Left common carotid artery plus branches (tissue), 1 donor: ENCODE measurements around a stretch of chr4.

- PRO-cap: no peak
These were observed 57.2 kb upstream of the STIM2 start for GRCh38 chr4:26803300-26804075.

DNA sequence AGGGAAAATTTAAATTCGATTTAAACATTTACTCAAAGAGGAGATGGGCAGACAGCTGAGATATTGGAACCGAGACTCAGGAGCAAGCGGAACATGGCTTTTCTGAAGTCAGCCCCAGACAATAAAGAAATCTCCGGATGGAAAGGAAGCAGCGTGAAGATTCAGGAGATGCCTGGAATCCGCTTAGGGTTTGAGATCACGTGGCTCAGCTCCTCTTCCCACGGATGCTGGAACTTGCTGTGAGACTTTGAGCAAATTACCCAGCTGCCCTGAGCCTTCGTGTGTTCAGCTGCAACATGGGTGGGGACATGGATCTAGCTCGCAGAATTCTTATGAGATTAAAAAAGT, 55.8 kb upstream of the STIM2 start:
- PRO-cap: no peak

DNA sequence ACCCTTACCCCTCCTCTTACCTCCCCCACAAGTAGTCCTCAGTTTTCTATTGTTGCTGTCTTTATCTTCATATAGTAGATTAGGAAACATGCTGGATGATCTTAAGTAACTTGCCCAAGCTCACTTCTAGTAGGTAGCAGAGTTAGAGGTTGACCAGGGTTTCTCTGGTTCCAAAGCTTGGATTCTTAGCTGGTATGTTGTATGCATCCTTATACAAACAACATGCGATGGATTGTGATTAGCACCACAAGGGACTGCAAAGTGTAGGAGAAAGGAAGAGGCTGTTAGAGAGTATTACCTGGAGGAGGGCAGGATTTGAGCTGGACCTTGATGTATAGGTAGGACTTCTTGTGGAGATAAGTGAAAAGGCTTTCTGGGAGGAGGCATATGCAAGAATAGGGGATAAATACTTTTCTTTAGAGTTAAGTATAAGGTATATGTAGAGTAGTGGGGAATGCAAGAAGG, 5.6 kb downstream of the STIM2 start:
- PRO-cap: no peak

GRCh38 chr4:26869633-26870165, 9.1 kb downstream of the STIM2 start:
- PRO-cap: no peak

DNA sequence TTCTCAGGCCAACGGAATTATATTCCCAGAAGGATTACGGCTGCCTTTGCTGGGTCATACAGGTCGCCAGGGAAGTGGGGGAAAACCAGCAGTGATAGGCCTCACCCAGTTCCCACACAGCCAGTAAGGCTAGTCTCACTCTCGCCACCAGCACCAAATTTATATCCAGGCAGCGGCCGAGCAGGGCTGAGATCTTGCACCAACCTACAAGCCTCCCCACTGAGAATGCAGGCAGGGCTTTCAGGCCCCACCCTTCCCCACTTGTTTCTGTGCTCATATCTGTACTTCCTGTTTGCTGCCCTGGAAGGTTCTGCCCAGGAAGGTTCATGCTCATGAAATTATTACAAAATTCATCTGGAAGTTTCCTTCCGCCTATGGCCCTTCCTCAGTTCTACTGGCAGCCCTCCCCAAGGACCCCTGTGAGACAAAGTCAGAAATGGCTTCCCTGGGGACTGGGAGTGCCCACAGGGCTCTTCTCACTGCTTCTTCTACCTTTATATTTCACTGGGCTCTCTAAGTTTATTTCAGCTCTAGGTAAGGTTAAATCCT, 179.8 kb downstream of the STIM2 start:
- PRO-cap: no peak

GRCh38 chr4:31099431-31099871, 379.3 kb downstream of the PCDH7 start:
- PRO-cap: no peak

GRCh38 chr4:35478965-35479491, 765.3 kb downstream of the ARAP2 start:
- PRO-cap: no peak

- PRO-cap: no peak
These were observed 11.3 kb upstream of the ARAP2 start for GRCh38 chr4:36255404-36256219.

DNA sequence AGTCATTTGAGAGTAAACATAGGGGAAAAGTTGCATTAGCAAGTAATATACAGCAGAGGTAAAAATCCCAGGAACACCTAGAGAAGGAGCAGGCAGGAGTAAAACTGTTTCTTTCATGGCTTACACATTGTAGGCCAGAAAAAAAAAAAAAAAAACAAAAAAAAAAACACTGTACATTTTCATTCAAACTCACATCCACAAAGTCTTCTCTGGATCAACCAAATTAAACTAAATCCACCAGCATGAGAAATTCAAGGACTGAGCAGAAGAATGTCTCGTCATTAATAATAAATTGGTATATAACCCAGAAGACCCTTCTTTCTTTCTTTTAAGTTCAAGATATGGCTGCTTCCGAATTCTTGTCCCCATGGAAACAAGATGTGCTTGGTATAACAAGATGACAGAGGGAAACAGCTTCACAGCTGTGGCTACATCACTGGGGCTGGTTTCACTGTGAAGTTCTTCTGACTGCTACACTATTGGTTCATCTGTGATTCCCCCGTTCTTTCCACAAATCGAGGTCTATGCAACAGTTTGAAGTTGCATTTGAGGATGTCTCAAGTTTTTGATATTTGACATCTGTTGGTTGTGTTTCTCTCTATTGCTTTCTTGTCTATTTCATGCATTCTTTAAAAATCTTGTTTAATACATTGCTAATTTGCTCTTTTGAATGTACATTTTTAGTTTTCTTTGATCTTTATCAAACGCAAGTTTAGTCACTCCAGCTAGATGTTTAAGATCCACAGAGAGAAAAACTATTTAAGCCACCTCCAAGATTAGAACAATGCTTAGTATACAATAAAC, 12.3 kb upstream of the DTHD1 start:
- PRO-cap: no peak

DNA sequence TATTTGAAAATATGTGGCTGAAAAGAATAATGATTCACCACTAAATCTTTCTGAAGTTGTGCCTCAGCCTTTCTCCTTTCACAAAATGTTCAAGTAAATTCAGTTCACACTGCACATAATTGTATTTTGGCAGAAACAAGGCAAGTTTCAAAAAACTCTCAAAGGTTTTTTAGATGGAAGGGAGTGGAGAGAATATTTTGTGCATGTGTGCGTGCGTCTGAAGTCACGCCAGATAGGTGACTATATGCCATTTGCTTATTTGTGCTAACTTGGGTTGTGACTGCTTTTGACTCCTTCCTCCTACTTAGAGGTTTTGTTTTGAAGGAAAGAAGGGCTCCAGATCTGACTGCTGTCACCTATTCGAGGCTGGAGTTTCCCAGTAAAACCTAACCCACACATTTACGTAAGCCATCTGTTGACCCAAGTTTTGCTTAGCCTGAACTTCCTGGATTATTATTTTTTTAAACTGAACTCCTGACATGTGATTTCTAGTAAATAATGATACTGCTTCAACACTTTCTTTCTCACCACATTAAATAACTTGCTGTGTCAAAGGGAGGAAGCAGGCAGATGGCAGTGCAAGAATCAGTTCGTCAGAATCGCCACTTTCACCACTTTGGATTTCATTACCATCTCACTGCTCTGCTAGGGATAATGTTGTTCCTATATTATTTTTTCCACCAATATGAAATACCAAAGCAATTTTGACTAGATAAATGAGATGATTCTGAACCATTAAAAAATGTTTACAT, 41.5 kb downstream of the DTHD1 start:
- PRO-cap: no peak

- PRO-cap: no peak
These were observed 10.7 kb downstream of the C4orf19 start for GRCh38 chr4:37464317-37464865.

DNA sequence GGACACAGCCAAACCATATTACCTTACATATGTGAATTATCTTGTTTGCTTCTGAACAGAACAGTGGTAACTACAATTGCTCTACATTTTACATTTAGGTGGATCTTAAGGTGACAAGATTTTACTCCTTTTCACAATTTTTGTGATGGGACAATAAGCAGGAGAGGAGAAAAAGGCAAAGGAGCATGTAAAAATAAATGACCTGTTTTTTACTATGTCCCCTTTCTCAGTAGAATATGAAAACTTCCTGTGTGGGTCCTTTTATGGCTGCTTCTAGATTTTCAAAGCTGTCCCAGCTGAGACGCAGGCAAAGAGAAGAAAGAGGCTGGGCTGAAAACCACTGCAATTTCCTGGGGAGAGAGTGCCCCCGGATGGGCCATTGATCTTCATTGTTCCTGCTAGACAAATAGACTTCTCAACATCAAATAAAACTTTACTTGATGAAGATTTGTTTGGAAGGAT, 45.8 kb upstream of the PGM2 start:
- PRO-cap: no peak

DNA sequence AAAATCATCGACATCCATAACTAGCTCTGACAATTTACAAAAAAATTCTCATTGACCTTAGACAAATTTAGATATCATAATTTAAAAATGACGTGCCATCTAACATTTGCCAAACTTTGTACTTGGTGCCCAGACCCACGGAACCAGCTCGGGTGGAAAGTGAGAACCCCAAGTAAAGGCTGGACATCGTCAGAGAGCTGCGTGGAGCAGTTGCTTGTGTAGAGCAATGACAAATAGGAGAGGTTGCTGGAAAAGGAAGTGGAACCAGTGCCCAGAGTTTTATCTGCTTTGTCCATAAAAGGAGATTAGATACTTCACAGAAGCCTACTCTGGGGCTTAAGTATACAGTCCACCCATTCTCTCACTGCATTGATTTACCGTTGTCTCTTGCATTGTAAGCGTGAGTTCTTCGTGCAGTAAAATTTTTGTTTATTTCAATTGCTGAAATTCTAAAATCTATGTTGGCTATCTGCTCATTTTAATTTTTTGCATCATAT, 5.4 kb upstream of the TBC1D1 start:
- PRO-cap: no peak

DNA sequence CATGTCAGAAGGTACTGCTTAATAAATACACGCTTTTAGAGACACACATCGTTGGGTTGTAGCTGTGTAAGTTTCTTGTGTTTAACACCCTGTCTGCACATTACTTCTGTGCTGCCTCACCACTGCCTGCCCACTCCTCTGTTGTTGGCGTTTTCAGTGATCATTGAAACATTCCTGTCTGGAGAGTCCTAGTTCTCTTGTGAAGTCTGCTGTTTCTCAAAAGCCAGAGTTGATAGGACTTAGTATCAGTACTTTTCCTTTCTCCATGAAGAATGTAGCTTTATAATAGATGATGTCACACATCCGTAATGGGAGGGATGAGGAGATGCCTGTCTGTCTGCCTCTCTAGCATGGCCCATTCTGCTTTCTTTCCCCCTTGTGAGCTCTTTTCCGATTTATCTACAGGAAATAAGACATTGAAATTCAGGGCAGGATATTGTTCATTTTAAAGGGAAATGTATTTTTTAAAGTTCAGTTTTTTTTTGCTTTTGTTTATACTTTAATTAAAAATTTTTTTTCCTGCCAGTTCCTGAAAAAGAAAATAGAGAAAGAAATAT, 90.8 kb downstream of the PTTG2 start:
- PRO-cap: no peak

GRCh38 chr4:38081123-38081730, 121.0 kb downstream of the PTTG2 start:
- PRO-cap: no peak

DNA sequence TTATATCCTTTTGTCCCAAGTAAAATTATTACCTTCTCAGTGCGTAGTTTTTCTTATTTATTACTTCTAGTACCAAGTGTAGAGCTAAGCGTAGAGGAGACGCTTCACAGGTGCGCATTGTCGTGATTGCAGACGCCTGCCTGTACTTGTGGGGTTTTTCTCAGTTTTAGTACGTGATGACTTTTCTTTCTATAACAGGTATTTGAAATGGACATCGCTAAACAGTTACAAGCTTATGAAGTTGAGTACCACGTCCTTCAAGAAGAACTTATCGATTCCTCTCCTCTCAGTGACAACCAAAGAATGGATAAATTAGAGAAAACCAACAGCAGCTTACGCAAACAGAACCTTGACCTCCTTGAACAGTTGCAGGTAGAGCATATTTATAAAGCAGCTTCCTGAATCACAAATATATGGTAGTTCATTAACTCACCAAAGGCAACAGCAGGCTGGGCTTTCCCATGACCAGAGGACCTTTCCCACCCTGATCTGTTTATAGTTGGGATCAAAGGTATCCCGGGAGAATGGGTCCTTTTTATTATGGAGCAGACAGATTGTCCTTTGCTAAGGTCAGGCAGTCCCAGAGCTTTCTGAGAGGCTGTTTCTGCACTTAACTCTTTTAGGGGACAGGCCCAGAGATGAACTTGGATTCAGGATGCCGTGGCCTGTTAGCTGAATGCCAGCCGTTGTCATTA, 172.8 kb downstream of the PTTG2 start:
- PRO-cap: no peak

DNA sequence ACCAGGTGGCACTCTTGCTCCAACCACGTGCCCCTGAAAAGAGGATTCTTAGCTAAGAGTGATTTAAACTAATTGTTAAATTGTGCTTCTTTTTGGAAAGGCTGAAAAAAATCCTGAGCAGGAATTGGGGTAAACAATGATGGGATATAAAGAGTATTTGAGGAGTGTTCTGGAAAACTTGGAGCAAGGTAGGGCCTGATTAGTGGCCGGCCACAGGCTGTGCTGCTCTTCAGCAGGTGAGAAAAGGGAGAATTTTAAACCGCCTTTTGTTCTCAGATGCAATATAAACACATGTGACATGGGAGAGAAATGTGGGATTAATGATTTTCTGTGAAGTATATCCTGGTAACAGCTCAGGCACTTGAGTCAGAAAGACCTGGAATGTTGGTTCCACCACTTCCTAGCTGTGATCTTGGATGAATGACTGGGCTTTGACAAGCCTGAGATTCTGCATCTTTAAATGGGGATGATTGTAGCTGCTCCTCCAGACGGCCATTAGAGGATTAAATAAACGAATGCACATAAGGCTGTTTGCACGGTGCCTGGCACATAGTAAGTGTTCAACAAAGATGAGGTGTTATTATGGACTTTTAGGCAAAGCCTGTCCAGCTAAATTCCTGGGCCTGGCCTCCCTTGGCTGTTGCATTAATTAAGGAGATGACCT, 219.8 kb downstream of the PTTG2 start:
- PRO-cap: no peak

DNA sequence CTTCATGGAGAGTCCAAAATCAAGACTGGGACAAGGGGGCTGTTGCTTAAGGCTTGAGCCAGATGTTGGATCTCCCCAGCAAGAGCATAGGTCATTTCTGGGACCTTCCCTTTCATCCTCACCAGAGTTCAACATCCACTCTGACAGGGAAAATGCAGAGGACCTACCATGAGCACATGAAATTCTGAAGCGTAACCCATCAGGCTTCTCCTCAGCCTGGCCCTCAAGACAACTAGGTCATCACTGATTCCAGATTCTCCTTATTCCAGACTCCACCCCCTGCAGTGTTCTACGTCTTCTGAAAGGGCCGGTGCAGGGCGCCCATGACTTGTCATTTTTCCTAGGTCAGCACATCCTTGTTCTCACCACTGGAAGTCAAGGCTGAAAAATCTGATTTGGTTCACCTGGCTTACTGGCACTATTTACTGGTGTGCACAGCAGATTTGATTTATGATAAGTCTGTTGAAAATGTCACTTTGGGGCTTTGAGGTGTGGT, 141.0 kb upstream of the KLF3 start:
- PRO-cap: no peak

- PRO-cap: no peak
These were observed 134.6 kb upstream of the KLF3 start for GRCh38 chr4:38528889-38530278.

DNA sequence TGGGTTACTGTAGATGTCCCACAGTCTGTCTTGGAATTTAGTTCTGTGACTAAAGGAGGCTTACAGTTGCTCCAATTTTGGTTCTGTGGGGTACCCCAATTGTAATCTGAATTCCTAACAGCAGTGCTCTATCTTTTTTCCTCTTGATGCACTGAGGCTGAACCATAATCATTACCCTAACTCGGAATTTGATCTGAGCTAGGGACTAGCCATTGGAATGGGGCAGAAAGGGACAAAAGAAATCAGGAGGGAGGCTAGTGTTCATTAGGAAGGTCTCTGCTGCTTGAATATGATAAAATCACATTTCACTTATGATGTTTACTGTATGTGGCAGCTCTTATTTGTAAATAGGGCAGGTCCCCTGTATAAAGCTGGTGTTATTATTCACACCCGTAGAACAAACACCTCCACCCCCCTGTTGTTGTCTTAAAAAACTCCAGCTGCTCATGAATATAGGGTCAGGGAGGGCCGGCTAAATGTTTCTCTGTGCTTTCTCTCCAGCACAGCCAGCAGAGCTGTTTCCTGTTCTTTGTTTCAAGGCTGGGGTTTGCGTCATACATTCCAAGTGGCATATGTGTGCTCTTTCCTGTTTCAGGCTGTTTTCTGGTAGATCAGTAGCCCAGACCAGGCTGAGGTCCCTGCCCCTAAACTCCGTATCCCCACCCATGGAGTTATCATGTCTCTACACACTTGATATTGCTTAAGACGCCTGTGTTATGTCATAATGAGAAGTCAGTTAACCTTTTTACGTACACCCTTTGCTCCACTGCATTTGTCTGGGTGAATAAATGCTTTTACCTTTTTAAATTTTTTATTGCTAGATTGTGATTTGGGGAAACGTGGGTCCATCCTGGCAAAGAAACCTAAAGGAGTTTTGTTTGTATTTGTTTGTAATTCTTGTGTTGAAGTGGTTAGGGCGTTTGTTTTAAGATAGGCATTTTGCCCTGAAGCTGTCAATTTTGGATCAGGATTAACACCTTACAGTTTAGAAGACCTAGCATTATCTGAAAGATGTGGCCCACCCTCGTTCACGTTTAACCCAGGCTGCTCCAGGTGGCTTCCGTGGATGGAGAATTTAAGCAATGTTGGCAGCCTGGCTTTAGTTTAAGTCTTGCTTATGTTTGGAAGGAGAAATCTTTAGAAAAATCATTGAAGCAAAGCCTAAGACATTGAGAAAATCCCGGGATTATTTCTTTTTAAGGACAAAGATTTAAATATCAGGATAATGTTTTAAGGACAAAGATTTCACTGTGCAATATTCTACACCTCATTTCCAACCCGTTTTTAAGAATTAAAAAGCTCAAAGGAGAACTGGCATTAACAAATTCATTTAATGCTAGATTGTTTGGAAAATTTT, 3.2 kb downstream of the KLF3 start:
- PRO-cap: bidirectional peak, plus-strand start at position 622 of the sequence, minus-strand start at position 509 of the sequence